ENCODE data around the genes NEIL3, CDKN2AIP, ING2 and ENPP6.

DNA sequence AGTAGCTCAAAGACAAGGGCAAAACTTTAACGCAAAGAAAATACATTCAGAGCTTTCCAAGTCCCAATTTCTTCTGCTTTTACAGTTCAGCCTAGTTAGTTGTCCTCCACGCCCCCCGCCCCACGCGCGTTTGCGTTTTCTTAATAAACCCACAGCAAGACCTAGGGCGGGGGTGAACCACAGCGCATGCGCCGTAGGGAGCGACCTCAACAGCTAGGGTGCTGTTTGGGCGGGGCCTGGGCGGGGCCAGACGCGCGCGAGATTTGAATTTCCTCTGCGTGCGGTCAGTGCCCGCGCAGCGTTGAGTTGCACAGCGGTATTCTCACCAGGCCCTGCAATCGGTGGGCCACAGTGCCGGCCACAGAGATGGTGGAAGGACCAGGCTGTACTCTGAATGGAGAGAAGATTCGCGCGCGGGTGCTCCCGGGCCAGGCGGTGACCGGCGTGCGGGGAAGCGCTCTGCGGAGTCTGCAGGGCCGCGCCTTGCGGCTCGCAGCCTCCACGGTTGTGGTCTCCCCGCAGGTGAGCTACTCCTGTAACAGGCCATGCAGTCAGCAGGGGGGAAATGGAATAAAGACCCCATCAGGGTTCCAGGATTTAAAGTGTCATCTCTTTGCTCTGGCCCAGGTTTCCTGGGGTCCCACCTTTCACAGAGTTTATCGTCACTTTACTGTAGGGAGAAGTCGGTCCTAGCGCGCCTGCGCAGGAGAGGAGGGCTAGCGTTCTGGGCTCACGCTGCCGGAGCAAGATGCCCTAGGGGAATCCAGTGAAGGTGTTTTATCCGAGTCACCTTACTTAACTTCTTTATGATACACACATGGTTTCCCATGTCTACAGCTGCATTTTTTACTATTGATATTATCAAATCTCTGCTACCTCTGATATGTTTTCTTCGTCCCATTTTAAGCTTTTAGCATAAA lies at the start of gene NEIL3:
TSS of gene NEIL3 (plus strand) at position 287 of the 920 bp plus-strand sequence.
- PRO-cap = bidirectional peak, plus-strand start at position 287 of the sequence, minus-strand start at position 396 of the sequence; bidirectional peak, plus-strand start at position 705 of the sequence, minus-strand start at position 669 of the sequence
- RAMPAGE, long total RNA = no peak

DNA sequence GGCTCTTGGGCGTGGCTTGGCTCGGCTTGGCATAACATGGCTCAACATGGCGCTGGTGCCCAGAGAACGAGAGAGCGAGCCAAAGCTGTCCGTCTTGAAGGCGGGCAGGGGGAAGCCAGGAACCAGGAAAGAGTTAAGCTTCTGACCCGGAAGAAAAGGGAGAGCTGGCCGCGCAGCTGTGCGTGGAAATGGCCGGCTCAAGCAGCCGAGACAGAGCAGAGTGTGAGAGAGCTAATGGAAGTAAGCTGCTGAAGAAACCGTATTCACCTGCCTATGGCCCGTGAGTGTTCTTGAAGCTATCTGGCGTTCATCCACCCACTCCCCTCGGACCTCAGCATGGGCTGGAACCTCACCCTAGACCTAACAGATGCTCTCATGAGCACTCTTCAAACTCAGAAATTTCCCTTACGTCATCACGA lies 286.4 kb upstream of the AGA start:
- PRO-cap = no peak
- RAMPAGE, long total RNA = no peak

- PRO-cap = no peak
- RAMPAGE, long total RNA = no peak
Observed at GRCh38 chr4:179694749-179694995, 2252.4 kb upstream of the AGA start.

- PRO-cap = no peak
- RAMPAGE, long total RNA = no peak
Observed at GRCh38 chr4:181293007-181293377, 950.2 kb upstream of the TENM3 start.

- PRO-cap = bidirectional peak, plus-strand start at chr4:182142664, minus-strand start at chr4:182142746; bidirectional peak, plus-strand start at chr4:182143290, minus-strand start at chr4:182142932
- RAMPAGE, long total RNA = no peak
Observed at GRCh38 chr4:182142496-182143602, 100.4 kb upstream of the TENM3 start.

DNA sequence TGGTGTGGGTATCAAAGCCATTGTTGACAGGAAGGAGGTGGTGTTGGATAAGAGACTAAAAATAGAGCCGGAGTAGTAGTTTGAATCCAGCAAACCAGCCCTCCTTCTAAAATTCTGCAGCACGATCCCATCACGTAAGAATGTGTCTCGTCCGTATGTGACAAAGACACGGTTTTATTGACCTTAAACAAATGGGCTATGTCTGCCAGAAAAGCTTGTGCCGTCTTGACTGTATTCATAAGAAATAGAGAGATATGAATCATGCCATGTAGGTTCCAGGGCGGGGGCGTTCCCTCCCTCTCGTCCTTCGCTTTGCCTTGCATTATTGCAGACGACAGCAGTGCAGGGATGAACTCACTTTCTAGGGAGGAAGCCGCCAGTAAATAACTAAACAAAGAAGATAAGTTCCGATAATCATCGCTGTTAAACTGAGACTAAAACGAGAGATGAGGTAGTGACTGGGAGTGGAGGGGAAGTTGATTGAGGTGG lies 3.3 kb downstream of the TENM3 start:
- PRO-cap = no peak
- RAMPAGE, long total RNA = no peak

DNA sequence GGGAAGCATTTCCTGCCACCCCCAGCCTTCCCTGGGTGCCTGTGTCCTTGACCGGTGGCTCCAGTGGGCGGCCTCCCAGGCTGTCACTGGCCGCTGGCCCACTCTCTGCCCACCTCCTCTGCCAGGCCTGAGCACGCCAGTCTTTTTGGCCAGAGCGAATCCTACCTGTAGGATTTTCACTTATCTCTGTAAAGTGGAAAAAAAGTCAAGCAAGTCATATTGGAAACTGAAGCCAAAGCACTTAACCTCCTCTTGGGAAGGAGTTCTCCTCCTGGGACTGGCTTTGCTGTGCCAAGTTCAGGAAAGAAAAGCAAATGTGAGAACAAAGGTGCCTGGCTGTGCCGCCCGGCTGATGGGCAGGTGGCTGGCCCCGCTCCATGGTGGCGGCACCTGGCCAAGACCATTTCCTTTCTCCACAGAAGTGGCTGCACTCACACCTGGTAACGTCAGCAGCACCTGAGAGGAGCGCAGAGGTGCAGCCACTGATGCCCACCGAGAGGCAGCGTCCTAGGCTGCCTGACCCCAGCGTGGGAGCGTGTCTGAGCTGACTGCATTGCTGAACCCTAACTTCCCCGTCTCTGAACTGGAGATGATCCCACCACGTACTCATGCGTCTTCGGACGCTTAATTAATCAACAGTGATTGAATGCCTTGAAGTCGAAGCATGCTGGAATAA lies 54.3 kb downstream of the DCTD start:
- PRO-cap = no peak
- RAMPAGE, long total RNA = no peak

- PRO-cap = no peak
- RAMPAGE, long total RNA = no peak
Observed at GRCh38 chr4:182922492-182923219, 5.5 kb upstream of the DCTD start.

GRCh38 chr4:183146422-183147033 lies 47.5 kb downstream of the WWC2 start:
- PRO-cap = no peak
- RAMPAGE, long total RNA = no peak

DNA sequence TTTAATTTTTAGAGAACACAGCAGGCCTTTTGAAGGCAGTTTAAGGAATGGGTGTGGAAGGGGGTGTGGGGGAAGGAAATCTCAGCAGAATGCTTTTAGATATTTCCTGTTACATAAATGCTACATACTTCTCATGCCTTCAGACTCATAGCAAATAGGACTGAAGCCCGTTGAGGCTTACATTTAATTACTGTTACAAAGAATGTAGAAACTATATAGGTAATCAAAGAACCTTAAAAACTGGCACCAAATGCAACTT lies 66.4 kb downstream of the WWC2 start:
- PRO-cap = no peak
- RAMPAGE, long total RNA = no peak

GRCh38 chr4:183444474-183445503 lies at the start of gene CDKN2AIP:
CDKN2AIP (plus strand) TSS chr4:183444636.
- PRO-cap = bidirectional peak, plus-strand start at chr4:183444636, minus-strand start at chr4:183444311; bidirectional peak, plus-strand start at chr4:183445245, minus-strand start at chr4:183445265; bidirectional peak, plus-strand start at chr4:183445274, minus-strand start at chr4:183445287
- RAMPAGE, long total RNA = no peak

- PRO-cap = bidirectional peak, plus-strand start at chr4:183504763, minus-strand start at chr4:183504666; bidirectional peak, plus-strand start at chr4:183505039, minus-strand start at chr4:183505200; bidirectional peak, plus-strand start at chr4:183505240, minus-strand start at chr4:183505233
- RAMPAGE, long total RNA = no peak
Observed at GRCh38 chr4:183504606-183505430, at the start of gene ING2. ING2 (plus strand) TSS chr4:183505058.

DNA sequence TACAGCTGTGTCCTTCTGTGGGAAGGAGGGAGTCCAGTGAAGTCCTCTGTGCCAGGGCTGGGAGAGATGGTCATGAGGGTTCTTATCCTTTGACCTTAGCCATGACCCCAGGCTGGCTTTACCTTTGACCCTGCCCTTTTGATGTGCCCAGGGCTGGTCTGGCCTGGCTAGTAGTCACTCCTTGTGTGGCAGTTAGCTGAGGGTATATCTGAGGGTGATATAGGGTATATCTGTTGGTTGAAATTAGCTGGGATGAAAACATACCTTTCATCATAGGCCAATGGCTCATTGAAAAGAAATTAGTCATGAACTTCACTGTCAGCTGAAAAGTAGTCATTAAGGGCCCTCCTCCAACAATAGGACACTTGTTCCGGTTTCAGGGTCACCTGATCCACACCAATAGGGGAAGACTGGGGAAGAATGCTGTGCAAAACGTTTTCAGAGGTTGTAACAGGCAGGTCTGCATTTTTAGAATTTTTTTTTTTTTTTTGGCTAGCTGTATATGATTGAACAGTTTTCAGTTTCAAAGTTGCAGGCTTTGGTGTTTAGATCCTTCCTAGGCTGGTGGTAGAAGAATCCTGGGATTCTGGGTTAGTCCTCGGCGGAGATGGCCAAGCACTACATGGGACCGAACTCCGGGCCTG lies 74.6 kb upstream of the STOX2 start:
- PRO-cap = no peak
- RAMPAGE, long total RNA = no peak

- PRO-cap = no peak
- RAMPAGE, long total RNA = no peak
Observed at GRCh38 chr4:183931512-183932197, 26.5 kb downstream of the STOX2 start.

DNA sequence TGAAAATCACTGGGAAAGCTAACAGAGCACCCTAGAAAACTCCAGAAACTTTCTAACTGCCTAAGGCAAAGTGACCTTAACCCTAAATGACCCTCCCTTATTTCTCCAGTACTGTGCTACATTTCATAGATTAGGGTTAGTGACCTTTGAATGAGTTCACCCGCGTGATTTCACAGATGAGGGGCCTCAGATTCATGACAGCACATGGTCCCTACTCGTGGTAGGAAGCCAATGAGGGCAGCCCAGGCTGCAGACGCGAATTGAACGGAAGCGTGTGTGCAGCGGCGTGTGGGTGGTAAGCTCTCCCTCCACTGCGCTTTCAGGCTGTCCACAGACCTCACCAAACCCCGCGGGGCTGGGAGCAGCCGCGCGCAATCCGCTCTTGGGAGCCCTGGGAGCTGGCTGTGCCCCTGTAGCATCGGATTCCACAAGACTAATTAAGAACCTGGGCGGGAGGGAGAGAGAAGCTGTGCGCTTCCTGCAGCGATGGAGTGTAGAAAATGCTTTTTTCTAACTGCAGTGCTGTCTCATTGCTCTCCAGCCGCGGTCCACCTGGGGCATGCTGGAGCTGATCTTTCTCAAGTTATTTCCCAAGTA lies 134.8 kb downstream of the STOX2 start:
- PRO-cap = unidirectional peak, minus-strand start at position 435 of the sequence; unidirectional peak, minus-strand start at position 502 of the sequence
- RAMPAGE, long total RNA = no peak

GRCh38 chr4:184217666-184218191 lies at the start of gene ENPP6:
ENPP6 (minus strand) TSS chr4:184217873.
- PRO-cap = no peak
- RAMPAGE, long total RNA = no peak

DNA sequence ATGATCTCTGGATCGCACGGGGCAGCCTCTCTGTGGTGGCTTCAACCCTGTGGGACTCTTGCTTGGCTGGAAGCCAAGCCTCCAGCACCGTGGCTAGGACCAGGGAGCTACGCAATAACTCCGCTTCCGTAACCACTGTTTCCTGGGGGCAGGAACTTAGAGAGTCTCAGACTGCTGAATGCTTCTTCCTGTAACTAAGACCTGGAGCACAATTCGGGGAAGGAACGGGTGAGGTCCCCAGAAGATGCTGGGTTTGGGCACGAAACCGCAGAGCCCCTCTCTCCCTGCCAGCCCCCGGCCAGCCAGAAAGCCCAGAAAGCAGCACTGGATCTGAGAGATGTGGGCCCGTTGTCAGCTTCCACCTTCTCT lies 12.5 kb upstream of the ENPP6 start:
- PRO-cap = no peak
- RAMPAGE, long total RNA = no peak

- PRO-cap = no peak
- RAMPAGE, long total RNA = no peak
Observed at GRCh38 chr4:184280839-184281203, 63.1 kb upstream of the ENPP6 start.

DNA sequence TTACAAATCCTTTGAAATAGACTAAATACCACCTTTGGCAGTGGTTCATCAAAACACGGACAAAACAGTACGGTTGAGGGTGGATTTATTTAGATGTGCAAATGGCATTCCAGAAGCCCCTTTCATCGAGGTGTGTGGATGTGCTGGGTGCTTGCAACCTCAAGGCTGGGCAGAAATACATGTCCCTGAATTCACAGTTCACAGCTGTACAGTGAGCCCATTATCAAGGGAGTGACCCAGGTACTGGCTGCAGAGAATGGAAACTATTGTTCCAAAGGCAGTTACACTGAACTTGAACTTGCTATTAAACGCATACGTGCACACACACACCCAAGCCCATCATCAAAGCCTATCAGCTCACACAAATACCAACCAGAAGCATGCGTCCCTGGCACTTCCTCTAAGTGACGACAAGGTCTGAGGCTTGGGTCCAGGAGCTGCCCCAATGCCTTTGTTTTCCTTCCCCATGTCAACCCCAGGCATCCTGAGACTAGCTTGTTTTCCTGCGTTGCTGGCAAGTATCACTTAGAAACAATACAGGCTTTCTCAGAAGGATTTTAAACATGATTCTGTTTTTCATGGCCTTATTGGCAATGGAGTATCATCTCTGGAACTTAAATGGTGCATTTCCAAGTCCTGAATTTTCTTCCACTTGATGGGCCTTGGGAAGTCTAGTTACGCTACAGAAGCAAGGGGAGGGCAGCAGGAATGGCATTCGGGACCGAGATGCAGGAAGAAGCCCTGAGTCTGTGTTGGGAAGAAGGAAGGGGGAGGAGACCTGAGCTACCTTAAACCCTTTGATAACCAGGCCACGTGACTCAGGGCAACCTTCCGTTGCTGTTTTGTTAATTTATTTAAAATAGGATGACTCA lies 88.5 kb downstream of the IRF2 start:
- PRO-cap = bidirectional peak, plus-strand start outside the sequence, minus-strand start at position 751 of the sequence
- RAMPAGE, long total RNA = no peak

GRCh38 chr4:184386454-184386998 lies 87.8 kb downstream of the IRF2 start:
- PRO-cap = bidirectional peak, plus-strand start at chr4:184386497, minus-strand start at chr4:184386332; bidirectional peak, plus-strand start at chr4:184386641, minus-strand start at chr4:184386599
- RAMPAGE, long total RNA = no peak

Data from GM23338 (cell line).